A375 (cell line): Measurements from ENCODE around the genes WDR81 and SMYD4.

GRCh38 chr17:1313328-1313804 is 33.9 kb downstream of the TRARG1 start:
- RAMPAGE, long total RNA = no peak

DNA sequence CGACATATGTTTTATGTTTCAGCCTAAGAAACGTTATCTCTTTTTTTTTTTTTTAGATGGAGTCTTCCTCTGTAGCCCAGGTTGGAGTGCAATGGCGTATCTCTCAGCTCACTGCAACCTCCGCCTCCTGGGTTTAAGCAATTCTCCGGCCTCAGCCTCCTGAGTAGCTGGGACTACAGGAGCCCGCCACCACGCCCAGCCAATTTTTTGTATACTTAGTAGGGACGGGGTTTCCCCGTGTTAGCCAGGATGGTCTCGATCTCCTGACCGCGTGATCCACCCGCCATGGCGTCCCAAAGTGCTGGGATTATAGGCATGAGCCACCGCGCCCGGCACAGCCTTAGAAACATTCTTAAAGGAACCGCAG is 47.5 kb downstream of the YWHAE start:
- RAMPAGE, long total RNA = no peak

GRCh38 chr17:1412496-1413004 is 12.5 kb upstream of the YWHAE start:
- RAMPAGE, long total RNA = no peak

- RAMPAGE, long total RNA = no peak
Observed at GRCh38 chr17:1454569-1455059, 1.4 kb downstream of the CRK start.

DNA sequence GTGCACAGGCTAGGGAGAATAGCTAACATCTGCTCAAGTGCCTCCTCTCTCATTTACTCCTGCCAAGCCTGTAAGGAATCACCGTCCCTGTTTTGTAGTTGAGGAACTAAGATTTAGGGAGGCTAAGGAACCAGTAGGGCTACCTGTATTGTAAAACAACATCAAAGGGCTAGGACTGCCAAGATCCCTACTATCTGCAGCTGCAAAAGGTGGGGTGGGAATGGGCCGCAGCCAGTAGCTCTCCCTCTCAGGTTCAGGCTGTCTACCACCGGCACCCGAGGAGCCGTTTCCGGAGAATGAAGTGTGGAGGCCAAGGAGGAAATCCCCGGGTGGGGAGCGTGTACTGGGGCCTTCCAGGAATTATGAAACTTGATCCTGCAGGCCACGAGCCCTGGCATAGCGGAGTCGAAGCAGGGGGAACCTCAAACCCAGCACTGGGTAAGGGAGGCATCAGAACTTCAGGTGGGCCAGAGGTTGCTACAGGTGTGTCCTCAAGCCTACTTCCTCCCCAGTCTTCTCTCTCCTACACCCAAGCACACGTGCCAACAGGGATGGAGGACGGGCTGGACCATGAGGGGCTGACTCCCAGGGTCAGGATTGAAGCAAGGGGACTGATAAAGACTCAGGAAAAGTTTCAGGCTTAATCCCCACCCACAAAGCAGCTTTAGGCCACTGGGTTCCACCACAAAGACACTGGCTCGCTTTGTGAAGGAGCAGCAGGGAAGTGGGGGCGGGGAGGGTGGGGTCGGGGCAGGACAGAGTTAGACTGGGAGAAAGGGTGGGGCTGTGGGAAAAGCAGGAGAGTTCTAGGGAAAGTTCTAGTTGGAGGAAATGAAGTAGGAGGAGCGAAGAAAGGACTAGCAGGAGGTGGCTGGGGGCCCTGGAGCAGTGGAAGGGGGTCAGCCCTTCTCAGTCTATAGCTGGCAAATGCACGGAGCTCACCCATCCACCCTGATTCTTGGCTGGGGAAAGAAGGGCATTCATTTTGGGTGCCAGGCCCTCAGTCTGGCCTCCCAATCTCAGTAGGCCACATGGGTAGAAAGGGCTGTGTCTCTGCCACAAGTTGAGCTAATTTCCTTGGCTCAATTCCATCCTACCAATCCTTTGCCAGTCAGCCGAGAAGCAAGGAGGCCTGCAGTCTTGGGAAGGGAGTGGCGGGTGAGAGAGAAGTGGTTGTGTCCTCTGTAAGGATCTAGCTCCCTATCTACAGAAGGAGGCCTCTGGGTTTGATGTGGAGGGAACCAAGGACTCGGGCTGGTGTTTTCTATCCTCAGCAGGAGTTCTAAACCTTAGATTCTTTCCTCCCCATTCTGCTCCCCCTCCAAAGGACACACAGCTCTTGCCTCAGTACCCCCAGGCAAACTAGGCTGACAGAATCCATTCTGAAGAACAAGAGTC is 4.8 kb downstream of the INPP5K start:
- RAMPAGE, long total RNA = no peak

DNA sequence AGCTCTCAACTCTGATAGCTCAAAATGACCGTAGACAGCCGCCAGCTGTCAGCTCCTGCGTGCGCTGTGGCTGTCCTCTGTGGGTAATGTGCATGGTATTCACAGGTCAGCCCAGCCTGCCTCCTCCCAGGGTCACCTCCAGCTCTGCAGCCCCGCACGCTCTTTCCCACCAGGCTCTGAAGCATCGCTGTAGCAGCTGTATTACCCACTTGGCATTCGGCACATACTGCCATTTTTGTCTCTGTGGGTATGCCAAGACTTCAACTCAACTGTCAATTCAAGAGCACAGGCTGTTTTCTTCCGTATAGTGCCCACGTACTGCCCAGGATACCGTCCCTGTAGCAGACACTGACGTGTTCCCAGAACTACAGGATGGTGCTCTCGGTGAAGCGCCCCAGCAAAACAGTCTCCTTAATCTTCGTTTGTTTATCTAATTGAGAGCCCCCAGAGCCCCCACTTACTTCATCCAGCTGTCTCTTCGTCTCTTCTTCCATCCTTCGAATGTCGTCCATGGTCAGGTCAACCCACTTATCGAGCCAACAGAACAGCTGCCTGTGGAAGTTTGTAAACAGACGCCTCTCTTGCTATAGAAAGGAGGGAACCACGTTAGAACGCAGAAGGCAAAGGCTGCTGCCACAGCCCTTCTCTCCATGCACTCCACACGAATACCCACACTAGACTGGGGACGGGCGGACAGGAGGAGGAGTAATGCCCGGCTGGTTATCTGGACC is 17.4 kb upstream of the INPP5K start:
- RAMPAGE, long total RNA = no peak

DNA sequence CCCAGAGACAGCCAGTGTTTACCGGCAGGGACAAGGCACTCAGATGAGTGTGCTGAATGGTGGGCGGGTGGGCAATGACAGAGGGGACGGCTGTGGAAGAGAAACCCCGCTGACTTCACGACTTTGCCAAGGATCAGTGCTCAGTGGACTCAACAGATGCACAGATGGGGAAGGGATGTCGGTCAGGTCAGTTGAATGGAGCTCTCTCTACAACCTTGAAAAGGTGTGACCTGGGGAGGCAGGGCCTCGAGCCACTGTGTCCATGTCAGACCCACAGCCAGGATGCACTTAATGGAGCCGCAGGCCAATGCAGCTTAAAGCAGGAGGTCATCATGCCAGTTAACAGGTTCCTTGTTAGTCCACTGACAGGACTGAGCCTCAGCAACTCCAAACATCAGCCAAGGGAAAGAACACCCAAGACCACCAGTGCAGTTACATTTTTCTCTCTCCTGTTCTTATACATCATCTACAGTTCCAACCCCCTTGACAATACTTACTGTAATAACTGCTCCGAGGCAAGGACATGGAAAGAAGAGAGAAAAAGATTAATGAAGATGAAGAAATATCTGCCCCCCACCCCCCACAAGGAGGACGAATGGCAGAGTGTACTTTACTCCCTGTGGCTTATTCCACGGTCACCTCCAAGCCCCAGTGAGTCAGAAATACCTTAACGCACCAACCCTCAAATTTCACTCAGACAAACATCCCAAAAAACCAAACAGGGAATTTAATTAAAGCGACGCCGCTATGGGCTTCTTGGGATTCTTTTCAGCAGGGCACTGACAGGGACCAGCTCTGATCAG is 19.9 kb downstream of the PITPNA start:
- RAMPAGE, long total RNA = no peak

GRCh38 chr17:1556604-1557376 is 5.8 kb downstream of the PITPNA start:
- RAMPAGE, long total RNA = no peak

GRCh38 chr17:1561591-1562176 is 908 bp downstream of the PITPNA start:
- RAMPAGE, long total RNA = no peak

DNA sequence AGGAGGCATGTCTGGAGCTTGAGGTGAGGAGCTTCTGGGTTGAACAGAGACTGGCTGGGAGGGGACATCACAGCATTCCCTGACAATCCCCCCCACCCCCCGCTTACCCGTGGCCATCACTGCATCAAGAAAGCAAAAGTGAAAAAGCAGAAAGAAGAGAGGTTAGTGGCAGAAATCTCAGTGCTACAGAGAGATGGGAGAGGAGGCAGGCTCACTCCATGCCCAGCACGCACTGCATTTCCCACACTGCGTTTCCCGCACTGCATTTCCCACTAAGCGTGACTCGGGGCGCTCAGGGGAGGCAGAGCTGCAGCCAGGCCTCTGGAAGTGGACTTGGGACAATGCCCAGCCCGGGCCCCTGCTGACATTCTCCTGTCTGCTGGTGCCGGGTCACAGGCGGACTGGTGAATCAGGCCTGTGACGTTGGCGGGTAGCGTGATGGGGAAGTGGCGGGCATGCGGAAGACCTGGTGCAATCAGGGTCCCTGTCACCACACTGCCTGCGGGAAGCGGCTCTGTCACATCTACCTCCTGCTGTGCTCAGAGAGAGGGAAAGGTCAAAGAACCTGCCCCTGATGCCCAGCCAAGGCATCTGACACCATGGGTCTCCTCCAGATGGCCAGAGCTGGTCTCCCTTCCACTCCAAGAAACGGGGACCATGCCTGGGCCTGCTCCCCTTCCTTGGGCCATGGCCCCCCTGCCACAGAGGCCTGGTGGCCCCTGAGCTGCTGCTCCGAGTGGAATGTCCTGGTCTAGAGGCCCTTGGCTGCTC is 24.4 kb upstream of the PITPNA start:
- RAMPAGE, long total RNA = no peak

GRCh38 chr17:1606942-1607905 is 21.4 kb downstream of the SLC43A2 start:
- RAMPAGE, long total RNA = no peak

DNA sequence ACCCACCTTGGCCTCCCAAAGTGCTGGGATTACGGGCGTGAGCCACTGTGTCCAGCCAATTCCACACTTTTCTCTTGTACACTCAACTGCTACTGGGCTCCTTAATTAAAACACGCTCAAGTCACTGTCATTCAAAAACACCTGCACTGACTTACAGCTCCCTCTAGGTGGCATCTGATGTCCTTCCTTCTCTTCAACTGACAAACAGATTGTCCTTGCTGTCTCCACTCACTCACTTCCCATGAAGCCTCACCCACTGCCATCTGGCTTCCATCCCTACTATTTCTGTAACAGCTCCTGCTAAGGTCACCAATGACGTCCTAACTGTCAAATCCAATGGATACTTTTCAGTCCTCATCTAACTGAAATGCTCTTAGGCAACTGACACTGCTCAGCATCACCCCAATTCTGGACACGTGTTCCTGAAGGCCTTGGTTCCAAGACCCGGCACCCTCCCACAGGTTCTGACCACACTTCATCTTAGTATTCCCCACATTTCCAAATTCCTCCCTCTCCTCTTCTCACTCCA is 15.3 kb downstream of the PRPF8 start:
- RAMPAGE, long total RNA = no peak

DNA sequence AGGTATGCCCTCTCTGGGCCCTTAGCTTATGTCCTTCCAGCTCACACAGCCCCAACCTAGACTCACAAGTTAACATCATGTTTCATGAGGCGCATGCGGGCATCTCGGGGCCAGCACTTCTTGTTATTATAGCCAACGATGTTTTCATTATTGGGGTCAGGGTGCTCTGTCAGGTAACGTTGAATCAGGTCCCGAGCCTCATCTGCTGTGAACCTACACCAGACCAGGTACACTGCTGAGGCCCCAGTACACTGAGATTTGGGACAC is 11.1 kb downstream of the PRPF8 start:
- RAMPAGE, long total RNA = no peak

- RAMPAGE, long total RNA = no peak
Observed at GRCh38 chr17:1715807-1716973, 6.0 kb upstream of the TLCD2 start.

DNA sequence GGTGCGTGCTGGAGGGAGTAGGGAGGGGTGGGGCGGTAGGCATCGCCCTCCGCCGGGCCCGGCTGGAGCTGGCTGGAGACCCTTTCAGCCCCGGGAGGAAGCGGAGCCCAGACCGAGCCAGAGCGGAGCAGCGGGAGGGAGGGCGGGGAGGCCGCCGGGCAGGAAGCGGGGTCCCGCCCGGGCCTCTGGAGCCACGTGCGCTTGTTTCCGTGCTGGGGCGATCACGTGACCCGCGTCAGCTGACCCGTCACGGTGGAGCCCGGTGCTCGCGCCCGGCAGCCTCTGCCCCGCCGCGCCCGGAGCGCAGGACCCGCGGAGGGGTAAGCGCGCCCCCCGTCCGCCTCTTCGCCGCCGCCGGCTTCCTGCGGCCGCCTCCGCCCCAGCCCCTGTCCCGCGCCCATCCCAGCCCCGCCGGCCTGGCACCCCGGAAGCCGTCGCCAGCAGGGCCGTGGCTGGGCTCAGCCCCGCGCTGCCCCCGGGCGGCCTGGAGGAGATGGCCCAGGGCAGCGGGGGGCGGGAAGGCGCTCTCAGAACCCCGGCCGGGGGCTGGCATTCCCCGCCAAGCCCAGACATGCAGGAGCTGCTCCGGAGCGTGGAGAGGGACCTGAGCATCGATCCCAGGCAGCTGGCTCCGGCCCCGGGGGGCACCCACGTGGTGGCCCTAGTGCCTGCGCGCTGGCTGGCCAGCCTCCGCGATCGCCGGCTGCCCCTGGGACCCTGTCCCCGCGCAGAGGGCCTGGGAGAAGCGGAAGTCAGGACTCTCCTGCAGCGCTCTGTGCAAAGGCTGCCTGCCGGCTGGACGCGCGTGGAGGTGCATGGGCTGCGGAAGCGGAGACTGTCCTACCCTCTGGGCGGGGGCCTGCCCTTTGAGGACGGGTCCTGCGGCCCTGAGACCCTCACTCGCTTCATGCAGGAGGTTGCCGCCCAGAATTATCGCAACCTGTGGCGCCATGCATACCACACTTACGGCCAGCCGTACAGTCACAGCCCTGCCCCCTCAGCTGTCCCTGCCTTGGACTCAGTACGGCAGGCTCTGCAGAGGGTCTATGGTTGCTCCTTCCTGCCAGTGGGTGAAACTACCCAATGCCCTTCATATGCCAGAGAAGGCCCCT is at the start of gene WDR81:
Gene WDR81, plus strand, starts transcription at position 238 of the 1,112 bp plus-strand sequence.
- RAMPAGE, long total RNA = no peak

DNA sequence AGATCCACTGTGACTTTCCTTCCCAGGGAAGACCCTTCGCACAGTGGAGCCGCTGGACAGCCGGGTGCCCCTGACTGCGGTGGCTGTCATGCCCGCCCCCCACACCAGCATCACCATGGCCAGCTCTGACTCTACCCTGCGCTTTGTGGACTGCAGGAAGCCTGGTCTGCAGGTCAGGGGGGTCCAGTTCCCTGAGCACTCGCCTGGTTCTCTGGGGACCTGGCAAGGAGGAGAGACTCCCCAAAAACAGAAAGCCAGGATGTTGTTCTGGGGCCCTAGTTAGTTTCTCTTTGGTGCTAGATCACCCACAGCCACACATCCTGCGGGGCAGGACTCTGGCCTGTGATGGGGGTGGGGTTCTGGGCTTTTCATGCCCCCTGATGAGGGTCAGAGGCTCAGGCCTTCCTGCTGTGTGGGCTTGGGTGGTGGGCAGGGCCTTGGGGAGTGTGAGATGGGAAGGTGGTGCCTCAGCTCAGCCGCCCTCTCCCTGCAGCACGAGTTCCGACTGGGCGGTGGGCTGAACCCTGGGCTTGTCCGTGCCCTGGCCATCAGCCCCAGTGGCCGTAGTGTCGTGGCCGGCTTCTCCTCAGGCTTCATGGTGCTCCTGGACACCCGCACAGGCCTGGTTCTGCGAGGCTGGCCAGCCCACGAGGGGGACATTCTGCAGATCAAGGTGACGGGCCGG is 7.0 kb upstream of the SERPINF2 start:
- RAMPAGE, long total RNA = no peak

DNA sequence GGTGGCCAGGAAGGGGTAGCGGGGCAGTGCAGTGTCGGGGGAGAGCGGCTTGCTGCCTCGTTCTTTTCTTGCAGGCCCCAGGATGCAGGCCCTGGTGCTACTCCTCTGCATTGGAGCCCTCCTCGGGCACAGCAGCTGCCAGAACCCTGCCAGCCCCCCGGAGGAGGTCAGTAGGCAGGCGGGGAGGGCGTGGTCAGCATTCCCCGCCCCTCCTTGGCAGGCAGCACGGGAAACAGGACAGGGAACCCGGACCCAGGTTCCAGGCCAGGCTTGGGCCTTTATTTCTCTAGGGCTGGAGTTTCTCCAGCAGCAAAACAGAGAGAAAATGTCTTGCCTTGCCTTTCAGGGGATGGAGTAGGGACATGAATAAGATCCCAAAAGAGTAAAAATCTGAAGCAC is 5.0 kb downstream of the SERPINF1 start:
- RAMPAGE, long total RNA = no peak

DNA sequence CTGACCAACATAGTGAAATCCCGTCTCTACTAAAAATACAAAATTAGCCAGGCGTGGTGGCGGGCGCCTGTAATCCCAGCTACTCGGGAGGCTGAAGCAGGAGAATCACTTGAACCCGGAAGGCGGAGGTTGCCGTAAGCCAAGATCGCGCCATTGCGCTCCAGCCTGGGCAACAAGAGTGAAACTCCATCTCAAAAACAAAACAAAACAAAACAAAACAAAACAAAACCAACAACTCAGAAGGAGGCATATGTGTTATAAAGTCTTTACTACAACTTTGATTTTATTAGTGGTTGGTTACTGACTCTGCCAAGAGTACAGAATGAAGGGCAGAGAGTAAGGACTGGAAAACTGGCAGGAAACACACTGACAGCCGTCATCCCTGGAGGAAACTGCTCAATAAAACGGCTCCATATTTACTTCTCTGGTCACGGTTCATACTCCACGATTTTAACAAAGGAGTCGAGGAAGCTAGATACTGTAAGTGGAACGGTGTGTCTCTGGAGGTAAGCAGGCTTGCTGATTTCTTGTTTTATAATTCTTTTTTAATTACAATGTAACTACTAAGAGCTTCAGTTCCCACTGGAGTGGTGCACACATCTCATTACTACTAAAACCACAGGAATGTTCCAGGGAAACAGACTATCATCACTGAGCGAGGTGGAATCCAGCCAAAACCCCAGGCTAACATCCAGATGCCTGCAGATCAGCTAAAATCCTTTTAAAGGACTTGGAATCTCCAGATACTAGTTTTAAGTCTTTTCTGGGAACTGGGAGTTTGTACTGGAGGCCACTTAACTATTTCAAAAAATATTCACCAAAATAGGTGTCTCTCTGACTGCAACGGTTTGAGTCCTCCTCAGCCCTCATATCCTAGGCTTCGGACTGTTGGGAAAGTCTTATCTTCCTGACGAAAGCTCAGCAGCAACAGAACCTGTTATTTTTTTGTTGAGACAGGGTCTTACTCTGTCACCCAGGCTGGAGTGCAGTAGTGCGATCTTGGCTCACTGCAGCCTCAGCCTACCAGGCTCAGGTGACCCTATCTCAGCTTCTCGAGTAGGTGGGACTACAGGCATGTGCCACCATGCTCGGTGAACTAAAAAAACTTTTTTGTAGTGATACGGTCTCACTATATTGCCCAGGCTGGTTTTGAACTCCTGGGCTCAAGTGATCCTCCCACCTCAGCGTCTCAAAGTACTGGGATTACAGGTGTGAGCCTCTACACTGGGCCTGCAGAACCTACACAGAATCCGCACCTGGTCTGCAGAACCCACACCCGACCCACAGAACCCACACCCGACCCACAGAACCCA is 17.9 kb downstream of the SERPINF1 start:
- RAMPAGE, long total RNA = no peak

GRCh38 chr17:1829205-1830333 is at the start of gene SMYD4:
Gene SMYD4, minus strand, starts transcription at chr17:1829902.
- RAMPAGE, long total RNA = no peak

DNA sequence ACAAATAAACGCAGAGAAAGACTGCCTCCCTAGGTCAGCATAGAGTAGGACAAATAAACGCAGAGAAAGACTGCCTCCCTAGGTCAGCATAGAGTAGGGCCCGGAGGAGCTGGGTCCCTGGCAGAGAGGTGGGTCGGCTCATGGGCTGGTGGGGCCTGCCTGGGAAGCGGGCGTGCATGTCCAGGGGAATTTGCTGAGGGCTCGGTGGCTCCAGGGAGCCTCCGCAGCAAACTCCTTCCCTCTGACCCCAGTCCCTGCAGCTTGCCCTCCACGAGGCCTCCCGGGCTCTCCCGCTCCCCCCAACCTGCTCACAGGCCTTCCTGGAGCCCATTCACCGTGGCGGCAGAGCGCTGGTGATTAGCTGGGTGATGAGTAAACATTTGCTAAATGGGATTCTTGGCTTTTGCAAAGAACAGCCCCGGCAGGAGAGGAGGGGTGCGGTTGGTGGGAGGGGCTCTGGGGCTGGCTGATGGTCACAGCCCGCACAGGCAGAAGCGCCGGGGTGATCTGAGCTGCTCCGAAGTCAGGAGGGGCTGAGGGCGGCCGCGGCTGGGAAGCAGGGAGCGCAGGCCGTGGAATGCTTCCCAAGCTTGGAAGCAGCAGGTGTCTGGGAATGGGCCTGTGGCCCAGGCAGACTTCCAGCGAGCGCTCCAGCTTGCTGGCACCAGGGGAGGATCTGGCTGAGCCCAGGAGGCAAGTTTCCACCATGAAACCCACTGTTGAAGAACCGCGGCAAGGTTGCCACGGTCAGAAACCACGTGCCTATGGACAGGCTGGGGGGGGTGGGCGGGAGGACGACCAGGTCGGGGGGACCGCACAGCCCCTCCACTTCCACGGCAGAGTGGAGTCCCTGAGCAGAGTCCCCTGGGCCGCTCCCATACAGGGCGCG is 93.0 kb downstream of the RTN4RL1 start:
- RAMPAGE, long total RNA = no peak